ENCODE results near the genes OXA1L, MRPL52 and REM2.

DNA sequence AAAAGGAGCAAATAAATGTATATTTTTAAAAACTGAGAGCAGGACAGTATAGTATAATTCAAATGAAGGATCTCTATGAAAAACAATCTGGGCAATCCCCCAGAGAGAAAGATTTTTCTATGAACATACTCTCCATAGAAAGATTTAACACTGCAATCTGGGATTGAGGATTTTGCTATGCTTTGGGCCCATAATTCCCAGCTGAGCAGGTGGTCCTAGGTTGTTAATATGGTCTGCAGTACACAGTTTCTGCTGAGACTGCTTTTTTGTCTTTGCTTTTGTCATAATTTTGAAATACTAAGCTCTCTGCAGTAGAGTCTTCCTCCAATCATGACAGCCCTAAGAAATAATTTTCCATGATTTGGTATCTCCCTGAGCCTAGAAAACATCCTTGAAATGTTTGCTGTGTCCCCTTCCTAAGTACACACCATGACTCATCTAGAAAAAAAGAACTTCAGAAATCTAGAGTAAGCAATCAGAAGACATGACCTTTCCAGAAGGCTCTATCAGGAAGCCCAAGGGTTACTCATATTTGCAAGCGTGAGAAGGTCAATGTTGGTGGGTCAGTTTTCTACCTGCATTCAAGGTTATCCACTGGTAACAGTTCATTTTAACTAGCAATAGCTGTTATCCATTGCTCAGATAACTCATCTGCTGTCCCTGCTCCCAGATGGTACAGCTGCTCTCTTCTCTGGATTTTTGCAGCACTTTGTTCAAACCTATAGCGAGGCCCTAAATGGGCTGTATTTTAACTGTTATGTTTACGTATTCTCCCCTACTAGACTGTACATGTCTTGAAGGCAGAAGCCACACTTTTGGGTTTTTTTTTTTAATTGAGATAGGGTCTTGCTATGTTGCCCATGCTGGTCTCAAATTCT is 16.4 kb downstream of the DAD1 start:
- RRBS = no CpG with 5 or more reads among the region's 3 CpGs

- RRBS = 14% methylated on average over 5 of the region's 36 CpGs
Observed at GRCh38 chr14:22765958-22766814, at the start of gene OXA1L. Gene OXA1L, plus strand, starts transcription at chr14:22766688.

DNA sequence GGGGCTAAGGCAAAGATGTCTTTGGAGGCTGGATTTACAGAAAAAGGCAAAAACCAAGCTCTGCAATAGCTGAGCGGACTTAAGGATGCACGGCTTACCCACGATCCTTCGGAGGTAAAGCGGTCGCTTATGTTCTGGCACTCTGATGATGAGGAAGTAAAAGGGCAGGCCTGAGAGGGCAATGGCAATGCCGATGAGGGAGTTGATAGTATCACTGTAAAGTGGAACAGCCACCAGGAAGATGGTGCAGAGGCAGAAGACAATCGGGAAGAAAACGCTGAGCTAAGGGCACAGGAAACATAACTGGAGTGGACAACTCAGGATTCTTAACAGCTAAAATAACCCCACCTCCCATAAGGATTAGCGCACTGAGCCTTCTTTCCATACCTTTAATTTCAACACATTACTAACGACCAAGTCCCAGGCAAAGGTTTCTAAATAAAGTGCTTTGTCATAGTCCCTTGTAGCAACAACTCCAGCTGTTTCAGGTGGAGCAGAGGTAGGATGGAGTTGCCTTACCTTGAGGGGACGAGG is 7.4 kb downstream of the OXA1L start:
- RRBS = no CpG with 5 or more reads among the region's 12 CpGs

DNA sequence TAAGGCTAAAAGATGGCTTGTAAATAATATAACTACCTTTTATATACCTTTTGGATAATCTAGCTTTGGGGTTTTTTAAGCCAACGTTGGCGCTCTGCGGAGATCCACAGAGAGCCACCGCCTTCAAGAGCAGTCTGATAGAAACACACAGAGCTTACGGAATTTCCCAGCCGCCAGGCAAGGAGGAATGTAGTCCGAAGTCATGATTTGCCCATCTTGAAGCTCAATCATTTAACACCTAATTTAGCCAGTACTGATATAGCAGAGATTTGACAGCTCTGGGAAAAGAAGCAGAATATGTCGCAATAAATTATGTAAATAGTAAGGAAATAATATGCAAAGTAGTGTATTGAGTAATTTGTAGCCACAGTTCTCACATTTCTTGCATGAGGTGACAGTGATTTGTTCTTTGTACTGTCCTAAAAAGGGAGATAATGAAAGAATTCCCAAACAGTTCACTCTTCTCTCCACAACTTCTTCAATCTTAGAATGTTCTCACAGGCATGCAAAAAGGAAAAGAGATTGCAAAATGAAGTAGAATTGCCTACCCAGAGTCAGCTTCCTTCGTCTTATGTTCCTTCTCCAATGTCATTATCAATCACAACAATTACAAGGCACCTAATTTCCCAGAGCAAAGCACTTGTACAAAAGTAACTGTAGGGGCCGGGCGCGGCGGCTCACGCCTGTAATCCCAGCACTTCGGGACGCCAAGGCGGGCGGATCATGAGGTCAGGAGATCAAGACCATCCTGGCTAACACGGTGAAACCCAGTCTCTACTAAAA is 6.4 kb upstream of the MRPL52 start:
- RRBS = no CpG with 5 or more reads among the region's 19 CpGs

DNA sequence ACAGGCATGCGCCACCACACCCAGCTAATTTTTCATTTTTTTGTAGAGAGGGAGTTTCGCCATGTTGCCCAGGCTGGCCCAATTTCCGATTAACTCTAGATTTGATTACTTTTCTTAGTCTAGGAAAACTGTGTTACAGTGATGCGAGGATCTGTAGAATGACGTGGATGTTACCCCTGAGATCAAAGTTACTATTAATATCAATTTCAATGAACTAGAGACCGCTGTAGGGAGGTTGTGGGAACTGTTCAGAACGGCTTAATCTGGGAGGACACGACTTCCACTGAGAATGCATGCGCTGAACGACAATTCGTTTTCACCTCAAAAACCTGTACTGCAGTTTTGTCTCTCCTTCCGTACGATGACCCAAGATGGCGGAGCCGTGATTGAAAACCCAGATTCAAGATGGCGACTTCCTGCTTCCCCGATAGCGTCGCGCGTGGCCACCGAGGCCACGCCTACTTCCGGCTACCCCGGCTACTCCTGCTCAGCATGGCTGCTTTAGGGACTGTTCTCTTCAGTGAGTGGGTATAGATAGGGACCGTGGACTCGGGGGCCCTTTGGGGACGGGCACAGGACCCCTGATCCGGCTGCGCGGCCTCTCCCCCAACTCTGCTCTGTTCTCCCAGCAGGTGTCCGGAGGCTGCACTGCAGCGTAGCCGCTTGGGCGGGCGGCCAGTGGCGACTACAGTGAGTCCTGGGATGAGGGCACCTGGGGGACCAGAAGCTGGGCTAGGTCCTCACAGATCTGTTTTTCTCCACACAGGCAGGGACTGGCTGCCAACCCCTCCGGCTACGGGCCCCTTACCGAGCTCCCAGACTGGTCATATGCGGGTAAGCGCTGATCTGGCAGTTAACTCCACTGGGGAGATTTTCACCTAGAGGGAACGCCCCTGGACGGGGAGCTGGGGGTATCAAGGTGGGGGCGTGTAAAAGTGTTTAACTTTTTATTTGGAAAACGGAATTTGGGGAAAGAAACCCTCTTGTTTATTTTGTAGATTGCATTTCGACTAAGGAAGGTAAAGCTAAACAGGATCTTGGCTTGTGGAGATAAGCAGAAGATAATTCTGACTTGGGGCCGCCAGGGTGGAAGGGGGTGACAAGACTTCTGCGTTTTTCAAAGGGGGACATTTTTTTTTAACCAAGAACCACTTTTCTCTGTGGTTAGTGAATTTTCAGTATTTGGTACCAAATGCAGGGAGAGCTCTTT is at the start of gene MRPL52:
Gene MRPL52, plus strand, starts transcription at position 467 of the 1,210 bp plus-strand sequence.
- RRBS = 8% methylated on average over 6 of the region's 49 CpGs

GRCh38 chr14:22848705-22849923 is 12.7 kb downstream of the MMP14 start:
- RRBS = no CpG with 5 or more reads among the region's 28 CpGs

GRCh38 chr14:22852629-22853527 is 16.5 kb downstream of the MMP14 start:
- RRBS = no CpG with 5 or more reads among the region's 16 CpGs

- RRBS = 6% methylated on average over 23 of the region's 28 CpGs
Observed at GRCh38 chr14:22872234-22872873, 814 bp downstream of the LRP10 start.

GRCh38 chr14:22881689-22882367 is 1.2 kb upstream of the REM2 start:
- RRBS = no CpG with 5 or more reads among the region's 6 CpGs

GRCh38 chr14:22882490-22883412 is at the start of gene REM2:
Gene REM2, plus strand, starts transcription at chr14:22883222.
- RRBS = 38% methylated on average over 2 of the region's 17 CpGs

GRCh38 chr14:22977568-22978657 is 4.4 kb downstream of the AJUBA start:
- RRBS = no CpG with 5 or more reads among the region's 9 CpGs

DNA sequence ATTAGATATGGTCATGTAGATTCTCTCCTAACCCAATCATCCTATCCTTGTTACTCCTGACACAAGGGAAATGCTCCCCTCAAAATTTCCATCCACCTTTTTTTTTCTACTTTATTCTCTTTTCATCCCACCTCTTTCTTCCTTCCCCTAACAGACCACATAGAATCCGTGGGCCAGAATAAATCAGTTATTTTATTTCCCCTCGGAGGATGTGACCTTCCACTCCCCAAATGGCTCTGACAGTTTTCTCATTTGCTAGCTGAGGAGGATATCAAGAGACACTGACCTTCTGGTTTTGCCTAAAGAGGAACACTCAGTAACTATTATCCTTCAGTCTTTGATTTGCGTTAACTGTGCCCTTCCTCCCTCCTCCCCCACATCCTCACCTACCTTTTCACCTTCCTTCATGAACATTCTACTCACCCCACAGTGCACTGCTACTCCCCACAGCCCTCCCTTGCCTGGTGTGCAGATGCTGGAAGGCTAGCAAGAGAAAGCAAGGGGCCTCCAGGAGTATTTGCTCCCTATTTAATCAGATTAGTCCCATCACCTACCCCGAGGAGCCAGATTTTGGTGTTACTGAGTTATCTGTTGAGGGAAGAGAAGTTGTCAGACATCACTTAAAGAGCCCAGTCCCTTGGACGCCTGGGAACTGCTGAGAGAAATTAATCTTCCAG is 11.8 kb downstream of the PSMB5 start:
- RRBS = no CpG with 5 or more reads among the region's 5 CpGs

- RRBS = no CpG with 5 or more reads among the region's 2 CpGs
Observed at GRCh38 chr14:23028727-23029305, 5.9 kb downstream of the PSMB5 start.

GRCh38 chr14:23118815-23119119 is 288 bp downstream of the CEBPE start:
- RRBS = 39% methylated on average over 10 of the region's 18 CpGs

GRCh38 chr14:23364080-23364589 is 837 bp downstream of the EFS start:
- RRBS = no CpG with 5 or more reads among the region's 8 CpGs

DNA sequence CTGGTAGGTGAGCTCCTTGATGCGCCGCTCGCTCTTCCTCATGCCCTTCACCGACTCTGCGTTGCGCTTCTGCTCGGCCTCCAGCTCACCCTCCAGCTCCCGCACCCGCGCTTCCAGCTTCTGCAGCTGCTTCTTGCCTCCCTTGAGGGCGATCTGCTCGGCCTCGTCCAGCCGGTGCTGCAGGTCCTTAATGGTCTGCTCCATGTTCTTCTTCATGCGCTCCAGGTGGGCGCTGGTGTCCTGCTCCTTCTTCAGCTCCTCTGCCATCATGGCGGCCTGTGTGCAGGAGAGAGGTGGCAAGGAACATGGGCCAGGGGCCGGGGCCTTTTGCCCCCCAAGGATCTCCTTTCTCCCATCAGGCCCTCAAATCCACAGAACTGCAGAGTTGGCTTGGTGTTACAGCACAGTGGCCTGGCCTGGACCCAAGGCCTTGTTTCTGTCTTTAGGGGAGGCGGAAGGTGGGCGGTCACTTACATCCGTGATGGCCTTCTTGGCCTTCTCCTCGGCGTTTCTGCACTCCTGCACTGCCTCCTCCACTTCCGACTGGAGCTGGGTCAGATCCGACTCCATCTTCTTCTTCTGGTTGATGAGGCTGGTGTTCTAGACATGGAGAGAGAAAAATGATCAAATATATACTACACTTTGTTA is 7.7 kb downstream of the CMTM5 start:
- RRBS = no CpG with 5 or more reads among the region's 25 CpGs

DNA sequence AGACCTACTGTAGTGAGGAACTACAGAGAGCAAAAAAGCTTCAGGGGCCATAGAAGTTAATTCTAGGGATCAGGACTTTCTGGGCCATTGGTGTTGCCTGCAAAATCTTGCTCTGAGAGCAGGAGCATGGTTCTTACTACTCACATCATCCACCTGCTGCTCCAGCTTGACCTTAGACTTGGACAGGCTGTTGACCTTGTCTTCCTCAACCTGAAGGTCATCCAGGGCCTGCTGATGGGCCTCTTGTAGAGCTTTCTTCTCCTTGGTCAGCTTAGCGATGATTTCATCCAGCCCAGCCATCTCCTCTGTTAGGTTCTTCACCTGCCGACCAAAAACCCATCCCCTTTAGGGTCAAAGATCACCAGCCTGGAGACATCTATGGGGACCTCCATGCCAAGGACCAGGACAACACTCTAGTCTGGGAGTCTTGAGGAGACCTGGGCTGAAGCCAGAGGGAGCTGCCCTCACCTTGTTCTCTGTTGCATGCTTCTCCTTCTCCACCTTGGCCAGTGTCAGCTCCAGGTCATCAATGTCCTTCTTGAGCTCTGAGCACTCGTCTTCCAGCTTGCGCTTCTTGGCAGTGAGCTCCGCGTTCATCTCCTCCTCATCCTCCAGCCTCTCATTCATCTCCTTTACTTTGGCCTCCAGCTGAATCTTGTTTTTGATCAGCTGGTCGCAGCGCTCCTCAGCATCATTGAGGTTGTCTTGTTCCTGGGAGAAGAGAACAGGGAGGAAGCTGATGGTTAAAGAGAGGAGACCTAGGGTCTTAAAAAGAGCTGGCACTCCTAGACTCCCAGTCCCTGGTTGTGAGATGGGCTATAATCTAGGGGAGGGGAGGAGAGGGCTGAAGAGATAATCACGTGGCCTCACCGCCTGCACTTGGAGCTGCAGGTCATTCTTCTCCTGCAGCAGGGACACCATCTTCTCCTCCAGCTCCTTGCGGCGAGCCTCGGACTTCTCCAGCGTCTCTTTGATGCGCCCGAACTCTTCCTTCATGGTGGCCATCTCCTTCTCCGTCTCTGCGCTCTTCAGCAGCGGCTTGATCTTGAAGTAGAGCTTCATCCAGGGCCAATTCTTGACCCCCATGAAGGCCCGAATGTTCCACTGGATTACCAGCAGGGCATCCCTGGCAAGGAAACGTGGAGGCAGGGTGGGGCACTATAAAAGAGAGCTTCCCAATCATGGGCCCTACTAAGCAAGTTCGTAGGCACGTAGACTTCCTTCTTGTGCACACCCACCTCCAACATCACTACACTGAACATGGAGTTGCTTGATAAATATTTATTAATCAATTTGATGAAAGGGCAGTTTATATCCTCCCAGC is 14.4 kb downstream of the MYH6 start:
- RRBS = no CpG with 5 or more reads among the region's 23 CpGs

DNA sequence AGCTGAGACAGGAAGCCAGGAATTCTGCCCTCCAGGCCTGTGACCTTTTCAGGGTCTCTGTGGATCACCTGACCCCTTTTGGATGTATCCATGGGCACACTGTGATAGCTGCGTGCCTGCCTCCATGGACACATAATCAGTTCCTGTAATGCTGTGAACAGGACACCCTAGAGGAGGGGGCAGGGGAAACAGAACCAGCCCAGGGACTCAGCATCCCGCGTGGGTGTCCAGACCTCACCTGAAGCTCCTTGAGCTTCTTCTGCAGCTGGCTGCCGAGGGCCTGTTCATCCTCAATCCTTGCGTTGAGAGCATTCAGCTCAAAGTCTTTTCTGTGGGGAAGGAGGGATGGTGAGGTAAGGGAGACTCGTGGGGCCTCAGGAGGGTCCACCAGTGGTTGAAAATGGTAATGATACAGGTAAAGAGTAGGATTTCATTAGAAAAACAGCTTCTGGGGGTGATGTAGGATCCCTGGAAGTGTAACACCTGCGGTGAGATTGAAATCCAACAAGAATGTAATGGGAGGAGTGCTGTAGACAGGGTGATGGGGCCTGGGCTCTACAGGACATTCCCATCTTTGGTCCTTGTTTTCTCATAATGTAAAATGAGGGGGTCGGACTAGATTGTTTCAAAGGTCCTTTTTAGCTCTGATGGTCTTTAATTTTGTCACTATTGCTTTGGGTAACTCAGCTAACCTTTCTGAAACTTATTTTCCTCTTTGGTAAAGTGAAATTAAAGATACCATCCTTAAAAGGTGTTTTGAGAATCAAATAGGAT is 12.8 kb upstream of the MYH6 start:
- RRBS = no CpG with 5 or more reads among the region's 8 CpGs

DNA sequence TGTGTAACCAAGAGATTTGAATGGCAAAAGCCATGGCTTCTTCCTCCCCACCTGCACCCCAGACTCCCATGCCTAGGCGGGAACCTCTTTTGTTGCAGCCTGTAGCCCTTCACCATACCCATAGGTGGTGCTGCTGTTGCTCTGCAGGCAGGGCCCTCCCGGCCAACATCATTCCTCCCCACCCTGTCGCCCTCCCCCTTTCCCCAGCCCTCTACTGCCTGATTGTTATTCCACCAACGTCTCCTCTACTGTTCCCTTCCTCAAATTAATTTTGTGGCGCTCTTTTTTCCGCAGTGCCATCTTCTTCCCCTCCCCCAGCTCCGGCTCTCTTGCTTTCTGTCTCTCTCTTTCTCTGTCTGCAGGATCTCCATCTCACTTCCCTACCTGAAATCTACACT is 13.8 kb downstream of the NGDN start:
- RRBS = no CpG with 5 or more reads among the region's 7 CpGs

DNA sequence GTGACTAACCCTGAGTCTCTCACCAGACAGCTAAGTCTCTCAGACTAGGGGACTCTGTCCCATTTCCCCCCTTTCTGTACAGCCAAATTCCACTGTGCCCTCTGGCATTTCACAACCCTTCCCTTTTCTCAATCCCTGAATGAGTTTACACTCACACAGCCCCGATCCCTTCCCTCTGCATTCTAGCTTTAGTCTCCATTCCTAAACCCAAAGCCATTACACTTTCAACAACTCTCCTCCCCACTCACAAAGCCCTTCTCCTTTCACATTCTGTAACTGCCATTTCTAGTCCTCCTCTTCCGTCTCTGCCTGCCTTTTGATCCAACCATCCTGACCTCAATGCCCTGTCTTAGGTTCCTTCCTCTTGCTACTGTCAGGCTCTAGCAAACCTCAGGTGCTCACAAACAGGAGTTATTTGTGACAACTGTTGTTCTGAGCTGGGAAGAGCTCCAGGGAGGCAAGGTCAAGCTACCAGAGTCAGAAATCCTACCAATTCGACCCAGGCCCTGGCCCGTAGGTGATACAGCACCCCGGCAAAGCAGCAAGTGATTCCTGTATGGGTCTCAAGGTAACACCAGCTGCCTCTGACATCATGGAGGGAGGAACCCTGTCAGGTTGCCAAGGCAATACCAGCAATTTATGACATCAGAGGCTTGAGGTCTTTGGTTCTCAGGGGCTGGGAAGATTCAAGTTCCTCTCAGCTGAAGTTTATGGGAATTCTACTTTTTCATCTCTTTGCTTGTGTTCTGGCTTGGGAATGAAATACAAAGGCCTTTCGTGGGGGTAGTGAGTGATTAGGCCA is 3.5 kb downstream of the ZFHX2 start:
- RRBS = no CpG with 5 or more reads among the region's 6 CpGs

Measured in GM06990 (cell line).